Vein endothelial cell (primary cell): ENCODE measurements around a stretch of chr3.

- CAGE, long polyA plus RNA, result no peak
These were observed 207.4 kb downstream of the RBMS3 start for GRCh38 chr3:29488194-29488711.

DNA sequence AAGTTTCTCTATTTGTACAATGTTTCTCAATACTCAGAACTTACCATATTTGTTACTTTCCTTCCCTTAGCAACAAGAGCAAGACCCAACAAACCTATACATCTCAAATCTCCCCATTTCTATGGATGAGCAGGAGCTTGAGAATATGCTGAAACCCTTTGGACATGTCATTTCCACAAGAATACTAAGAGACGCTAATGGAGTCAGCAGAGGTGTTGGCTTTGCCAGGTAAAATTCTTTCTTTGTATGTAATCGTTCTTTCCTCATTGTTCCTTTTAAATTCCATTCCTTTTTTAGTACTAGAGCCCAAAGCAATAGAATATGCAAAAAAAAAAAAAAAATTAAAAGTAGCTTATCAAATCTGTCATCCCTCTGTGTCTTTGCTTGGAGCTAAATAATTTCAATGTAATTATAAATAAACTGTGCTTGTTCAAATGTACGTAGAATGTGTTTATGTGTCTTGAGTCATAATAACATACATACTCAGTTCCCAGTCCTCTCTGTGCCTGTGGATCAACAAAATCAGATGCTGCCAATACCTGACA, 458.9 kb downstream of the RBMS3 start:
- CAGE, long polyA plus RNA, result no peak

DNA sequence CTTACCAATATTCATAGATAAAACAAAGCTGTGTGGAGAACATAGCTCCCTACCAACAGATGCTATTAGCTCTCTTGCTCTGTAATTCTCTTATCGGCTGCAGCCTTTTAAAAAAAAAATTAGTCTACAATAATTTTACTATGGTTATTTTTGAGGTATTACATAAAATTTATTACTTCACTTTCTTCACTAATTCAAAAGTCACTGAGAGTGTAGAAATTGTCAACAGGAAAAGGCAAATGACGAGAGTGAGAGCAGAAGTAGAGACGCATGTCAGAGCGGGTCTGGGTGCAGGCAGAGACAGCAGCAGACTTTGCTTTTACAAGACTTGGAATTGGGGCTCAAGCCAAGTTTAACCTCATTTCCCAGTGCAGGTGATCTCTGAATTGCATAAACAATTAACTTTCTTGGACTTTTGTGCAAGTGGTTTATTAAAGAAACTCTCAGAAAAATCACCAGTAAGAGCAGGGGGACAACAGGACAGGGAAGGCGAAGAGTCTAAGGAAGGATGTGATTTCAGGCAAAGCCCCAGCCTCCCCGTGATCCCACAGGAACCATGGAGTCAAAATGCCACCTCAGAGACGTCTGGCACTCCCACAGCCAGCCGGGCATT, 274.2 kb upstream of the TGFBR2 start:
- CAGE, long polyA plus RNA, result no peak

- CAGE, long polyA plus RNA, result no peak
These were observed 109.9 kb upstream of the TGFBR2 start for GRCh38 chr3:30496456-30496993.

GRCh38 chr3:30511418-30511993, 94.9 kb upstream of the TGFBR2 start:
- CAGE, long polyA plus RNA, result no peak

DNA sequence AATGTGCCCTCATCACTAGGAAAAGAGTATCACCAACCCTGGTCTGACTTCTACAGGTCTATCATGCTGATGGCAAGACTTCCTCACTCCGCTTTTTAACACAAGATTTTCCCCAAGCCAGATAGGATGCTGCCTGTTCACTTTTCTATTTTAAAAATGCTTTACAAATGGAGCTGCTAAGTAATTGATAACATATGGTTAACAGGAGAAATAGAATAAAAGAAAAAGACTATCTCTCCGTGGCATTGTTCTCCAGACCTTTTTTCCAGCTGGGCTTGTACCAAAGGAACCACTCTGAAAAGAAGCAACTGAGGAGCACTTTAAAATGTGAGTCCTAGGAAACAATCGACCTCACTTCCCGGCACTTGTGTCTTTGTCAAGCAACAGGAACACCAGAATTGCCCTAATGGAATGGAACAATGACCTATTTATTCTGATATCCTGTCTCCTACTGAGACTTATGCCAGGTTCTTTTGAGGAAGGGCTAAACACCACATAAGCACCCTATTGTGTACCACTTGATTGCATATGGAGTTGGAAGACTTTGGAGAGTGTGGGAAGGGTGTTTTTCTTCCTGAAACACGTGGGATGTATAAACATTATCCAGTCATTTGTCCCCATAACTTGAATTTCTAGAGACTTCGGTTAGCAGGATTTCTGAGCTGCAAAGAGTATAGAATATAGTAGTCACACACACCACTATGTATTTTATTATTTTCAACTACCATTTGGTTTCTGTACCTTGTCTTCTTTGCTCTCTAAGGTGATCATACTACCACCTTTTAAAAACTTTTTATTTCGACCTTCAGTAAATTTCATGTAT, 56.8 kb upstream of the TGFBR2 start:
- CAGE, long polyA plus RNA, result no peak

DNA sequence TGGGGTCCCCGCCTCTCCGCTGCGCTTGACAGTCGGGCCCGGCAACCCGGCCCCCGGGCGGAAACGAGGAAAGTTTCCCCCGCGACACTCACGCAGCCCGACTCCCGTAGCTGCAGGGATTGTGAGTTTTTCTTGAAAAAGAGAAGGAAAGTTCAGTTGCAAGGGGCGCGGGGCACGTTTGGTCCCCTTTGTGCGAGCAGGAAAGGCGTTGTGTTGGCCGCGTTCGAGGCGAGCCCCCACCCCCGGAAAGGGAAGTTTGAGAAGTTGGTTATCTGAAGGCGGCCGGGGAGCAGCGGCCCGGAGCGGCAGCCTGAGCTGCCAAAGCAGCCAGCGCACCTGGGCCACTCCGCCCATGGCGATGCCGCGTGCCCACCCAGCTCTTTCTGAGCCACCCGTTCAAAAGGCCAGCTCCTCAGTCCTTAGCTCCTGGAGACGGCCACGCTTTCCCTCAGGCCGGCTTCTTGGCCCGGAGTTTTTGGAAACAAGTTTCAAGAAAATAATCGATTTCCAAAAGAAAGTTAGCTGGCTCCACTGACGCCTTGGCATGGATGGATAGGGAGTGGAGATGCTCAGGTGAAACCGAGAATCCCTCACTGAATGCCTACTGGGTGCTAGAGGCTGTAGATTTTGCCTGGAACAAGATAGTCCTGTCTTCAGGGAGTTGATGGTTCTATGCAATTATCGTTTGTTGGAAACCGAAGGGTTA, 776 bp downstream of the TGFBR2 start:
- CAGE, long polyA plus RNA, result no peak

DNA sequence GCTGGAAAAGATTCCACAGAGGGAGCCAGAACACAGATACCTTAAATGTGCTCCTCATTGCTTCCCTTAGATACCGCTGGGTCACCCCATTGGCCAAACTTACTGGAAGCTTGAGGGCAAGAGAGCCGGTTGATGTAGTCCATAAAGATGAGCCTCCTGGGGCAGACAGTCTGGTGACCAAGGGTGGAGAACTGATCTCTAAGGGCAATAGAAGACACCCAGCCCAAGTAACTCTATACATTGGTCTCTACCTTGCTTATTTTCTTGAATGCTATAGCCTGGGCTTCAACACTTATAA, 30.9 kb downstream of the TGFBR2 start:
- CAGE, long polyA plus RNA, result no peak

GRCh38 chr3:30660520-30661780, 54.5 kb downstream of the TGFBR2 start:
- CAGE, long polyA plus RNA, result no peak

- CAGE, long polyA plus RNA, result no peak
These were observed 74.3 kb downstream of the TGFBR2 start for GRCh38 chr3:30680506-30681366.

GRCh38 chr3:31461975-31462728, 70.6 kb upstream of the STT3B start:
- CAGE, long polyA plus RNA, result no peak

GRCh38 chr3:31572924-31573865, 40.5 kb downstream of the STT3B start:
- CAGE, long polyA plus RNA, result no peak

- CAGE, long polyA plus RNA, result no peak
These were observed 105.6 kb downstream of the STT3B start for GRCh38 chr3:31638225-31638833.

GRCh38 chr3:32371251-32371976, 20.2 kb upstream of the CMTM7 start:
- CAGE, long polyA plus RNA, result no peak

DNA sequence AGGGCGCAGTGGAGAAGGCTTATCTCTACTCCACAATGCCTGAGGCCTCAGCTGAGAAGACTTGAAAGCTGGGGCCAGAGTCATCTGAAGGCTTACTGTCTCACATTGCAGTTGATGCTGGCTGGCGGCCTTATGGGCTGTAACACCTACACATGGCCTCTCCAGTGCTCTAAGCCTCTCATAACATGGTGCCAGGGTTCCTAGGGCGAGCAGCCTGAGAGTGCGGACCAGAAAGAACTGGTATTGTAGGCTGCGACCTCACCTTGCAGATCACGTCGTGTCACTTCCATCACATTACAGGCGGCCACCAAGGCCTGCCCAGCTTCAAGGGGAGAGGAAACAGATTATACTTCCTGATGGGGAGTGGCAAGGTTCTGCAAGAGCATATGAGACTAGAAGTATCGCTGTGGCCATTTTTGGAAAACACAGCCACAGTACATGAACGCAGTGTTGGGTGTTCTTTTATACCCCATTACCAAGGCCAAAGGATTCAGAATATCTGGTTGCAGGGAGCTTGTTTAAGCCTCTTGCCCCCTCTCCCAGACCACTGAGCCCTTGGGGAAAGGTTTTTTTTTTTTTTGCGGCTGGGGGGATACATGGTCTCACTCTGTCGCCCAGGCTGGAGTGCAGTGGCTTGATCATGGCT, 32.5 kb downstream of the CMTM7 start:
- CAGE, long polyA plus RNA, result no peak

GRCh38 chr3:32448631-32449204, 53.9 kb downstream of the CMTM6 start:
- CAGE, long polyA plus RNA, result no peak

DNA sequence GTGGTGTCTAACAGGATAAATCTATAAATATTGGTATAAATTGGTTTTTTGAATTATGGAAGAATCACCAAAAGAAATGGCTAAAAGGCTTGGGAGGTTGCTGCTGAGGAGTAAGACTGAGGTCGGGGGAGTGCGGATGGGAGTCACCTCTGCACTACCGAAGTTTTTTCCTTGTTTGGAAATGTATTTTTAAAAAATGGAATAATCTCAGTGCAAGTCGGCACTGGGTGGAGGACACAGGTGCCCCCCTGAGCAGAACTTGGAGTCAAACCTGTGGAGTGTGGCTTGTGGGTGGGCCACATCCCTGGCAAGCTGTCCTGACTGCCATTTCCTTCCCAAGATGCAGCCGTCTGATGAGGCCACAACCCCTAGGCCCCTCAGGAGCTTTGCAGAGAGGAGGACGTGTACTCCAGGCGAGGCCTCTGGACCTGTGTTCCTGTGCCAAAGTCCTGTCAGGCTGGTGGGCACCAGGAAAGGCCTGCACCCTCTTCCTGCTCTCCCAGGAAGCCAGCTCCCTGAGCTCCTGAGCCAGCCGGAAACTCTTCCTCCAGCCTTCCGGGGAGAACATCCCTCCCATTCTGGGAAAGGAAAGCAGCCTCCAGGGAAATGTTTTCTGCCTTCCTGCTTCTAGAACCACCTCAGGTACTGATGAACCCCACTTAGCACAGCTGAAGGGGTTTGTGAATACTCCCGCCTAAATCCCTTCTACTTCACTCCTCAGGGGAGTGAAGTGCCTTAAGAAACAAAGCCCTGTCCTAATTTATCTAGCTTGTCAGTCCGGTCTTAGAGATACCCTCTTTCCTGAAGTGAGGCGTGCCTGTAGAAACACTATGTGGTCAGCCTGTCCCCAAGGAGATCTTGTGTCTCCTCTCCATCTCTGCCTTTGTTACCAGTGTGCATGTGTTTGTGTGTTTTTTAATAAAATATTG, 48.5 kb downstream of the CMTM6 start:
- CAGE, long polyA plus RNA, result no peak

GRCh38 chr3:32467341-32467593, 35.4 kb downstream of the CMTM6 start:
- CAGE, long polyA plus RNA, result no peak

DNA sequence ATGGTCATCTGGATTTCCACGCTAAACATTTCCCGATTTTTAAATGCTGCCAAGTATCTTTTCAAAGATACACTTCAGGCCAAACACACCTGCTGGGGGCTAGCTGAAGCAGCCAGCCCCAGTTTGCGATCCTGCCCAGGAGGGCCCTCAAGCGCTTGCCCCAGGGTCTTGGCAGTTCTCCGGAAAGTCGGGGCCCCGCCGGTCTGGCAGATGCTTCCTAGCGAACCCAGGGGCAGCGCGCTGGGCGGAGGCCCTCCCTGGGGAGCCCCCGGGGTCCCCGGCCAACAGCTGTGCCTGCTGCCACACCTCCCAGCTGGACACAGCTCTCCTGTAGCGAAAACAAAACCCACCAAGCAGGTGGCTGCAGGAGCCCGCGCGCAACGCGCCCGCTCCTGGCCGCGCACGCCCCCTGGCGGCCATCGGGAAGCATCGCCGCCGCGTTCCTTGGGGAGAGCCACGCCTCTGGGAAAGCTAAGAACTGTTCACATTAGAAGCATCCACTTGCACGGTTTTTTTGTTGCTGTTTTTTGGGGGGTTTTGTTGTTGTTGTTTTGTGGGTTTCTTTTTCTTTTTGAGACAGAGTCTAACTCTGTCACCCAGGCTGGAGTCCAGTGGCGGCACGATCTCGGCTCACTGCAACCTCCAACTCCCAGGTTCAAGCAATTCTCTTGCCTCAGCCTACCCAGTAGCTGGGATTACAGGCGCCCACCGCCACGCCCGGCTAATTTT, 34.9 kb downstream of the CMTM6 start:
- CAGE, long polyA plus RNA, result no peak

DNA sequence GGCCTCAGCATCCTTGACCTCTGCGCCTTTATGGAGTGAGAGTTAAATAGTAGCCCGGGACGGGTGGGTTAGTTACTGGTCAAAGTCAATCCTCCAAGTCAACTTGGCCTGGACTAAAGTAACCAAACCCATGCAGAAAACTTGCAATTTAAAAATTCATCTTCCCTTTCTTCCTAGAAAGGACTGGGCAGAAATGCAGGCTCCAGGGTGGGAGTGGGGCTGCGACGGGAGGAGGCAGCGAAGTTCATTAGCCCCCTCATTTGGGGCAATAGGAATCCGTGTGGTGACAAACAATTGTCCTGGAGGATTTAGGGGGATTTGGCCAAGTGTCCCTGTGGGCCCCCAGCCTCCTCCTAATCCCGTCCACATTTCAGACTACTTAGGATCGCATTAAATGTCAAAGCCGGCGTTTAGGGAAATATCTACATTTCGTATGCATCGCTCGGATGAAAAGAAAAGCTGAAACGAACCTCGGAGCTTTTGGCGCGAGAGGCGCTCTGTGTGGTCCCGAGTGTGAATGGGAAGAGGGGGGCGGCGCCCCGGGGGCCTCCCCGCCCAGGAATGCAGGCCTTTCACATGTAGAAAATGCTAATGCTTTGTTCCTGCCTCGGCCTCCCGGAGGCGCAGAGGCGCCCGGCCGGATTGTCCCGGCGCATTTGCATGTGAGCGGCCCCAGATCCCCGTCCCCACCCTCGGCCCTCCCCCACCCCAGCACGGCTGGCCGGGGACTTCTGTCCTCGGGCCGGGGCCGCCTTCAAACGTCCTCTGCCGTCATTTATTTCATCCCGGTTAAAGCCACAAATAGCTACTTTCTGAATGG, 37.2 kb upstream of the TRIM71 start:
- CAGE, long polyA plus RNA, result no peak